HT1080 (cell line): ENCODE results near the gene JAM3.

GRCh38 chr11:130600955-130601799 lies 152.7 kb downstream of the ADAMTS15 start:
RAMPAGE:
- cytosol, long total RNA = no peak
- long total RNA = no peak
- nucleus, long total RNA = no peak

DNA sequence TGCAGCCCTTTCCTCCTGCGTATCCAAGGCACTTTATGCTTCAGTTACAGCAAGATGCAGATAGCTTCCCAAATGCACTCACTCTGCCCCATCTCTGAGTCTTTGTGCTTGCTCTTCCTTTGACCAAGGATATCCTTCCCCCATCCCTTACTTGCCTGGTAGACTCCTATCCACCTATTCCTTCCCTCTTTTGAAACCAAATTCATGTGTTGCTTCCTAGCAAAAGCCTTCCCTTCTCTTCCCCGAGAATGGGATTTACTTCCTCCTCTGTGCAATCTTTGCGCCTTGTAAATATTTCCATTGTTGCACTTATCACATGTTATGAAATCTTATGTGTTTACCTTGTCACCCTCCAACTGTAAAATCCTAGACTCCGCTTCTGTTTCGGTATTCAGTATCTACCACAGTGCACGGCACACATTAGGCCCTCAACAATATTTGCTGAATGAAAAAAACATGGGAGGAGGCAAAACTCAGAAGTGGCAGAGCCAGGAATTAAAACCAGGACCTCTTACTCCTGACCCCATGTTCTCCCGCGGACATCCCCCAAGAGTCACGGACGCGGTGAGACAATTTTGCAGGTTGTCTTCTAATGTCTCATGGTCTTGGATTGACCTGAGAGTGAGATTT lies 197.1 kb downstream of the ADAMTS15 start:
RAMPAGE:
- cytosol, long total RNA = no peak
- long total RNA = no peak
- nucleus, long total RNA = no peak

GRCh38 chr11:130876704-130877510 lies 39.4 kb downstream of the SNX19 start:
RAMPAGE:
- cytosol, long total RNA = no peak
- long total RNA = no peak
- nucleus, long total RNA = no peak

RAMPAGE:
- cytosol, long total RNA = no peak
- long total RNA = no peak
- nucleus, long total RNA = no peak
Observed at GRCh38 chr11:130896948-130898459, 18.8 kb downstream of the SNX19 start.

GRCh38 chr11:131047691-131048123 lies 131.4 kb upstream of the SNX19 start:
RAMPAGE:
- cytosol, long total RNA = no peak
- long total RNA = no peak
- nucleus, long total RNA = no peak

RAMPAGE:
- cytosol, long total RNA = no peak
- long total RNA = no peak
- nucleus, long total RNA = no peak
Observed at GRCh38 chr11:131656365-131657380, 286.3 kb downstream of the NTM start.

RAMPAGE:
- cytosol, long total RNA = no peak
- long total RNA = no peak
- nucleus, long total RNA = no peak
Observed at GRCh38 chr11:131938331-131939338, 568.2 kb downstream of the NTM start.

DNA sequence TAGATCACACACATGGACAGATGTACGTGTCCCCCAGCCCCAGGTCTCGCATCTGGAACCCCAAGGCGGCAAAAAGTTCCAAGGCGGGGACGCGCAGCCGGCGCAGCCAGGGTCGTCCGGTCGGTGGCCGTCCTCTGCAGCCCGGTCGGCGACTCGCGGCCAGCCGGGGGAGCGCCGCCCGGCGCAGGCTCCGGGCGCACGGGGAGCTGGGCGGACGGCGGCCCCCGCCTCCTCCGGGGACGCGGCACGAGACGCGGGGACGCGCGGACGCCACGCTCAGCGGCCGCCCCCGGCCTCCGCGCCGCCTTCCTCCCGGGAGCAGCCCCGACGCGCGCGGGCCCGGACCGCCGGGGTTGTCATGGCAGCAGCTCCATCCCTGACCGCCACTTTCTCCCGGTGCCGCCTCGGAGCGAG lies 588.7 kb downstream of the OPCML start:
RAMPAGE:
- cytosol, long total RNA = no peak
- long total RNA = no peak
- nucleus, long total RNA = no peak

GRCh38 chr11:133052433-133053077 lies 479.7 kb downstream of the OPCML start:
RAMPAGE:
- cytosol, long total RNA = no peak
- long total RNA = no peak
- nucleus, long total RNA = no peak

RAMPAGE:
- cytosol, long total RNA = no peak
- long total RNA = no peak
- nucleus, long total RNA = no peak
Observed at GRCh38 chr11:133520622-133521205, 11.6 kb downstream of the OPCML start.

RAMPAGE:
- cytosol, long total RNA = no peak
- long total RNA = no peak
- nucleus, long total RNA = no peak
Observed at GRCh38 chr11:133810291-133810679, 35.0 kb downstream of the SPATA19 start.

DNA sequence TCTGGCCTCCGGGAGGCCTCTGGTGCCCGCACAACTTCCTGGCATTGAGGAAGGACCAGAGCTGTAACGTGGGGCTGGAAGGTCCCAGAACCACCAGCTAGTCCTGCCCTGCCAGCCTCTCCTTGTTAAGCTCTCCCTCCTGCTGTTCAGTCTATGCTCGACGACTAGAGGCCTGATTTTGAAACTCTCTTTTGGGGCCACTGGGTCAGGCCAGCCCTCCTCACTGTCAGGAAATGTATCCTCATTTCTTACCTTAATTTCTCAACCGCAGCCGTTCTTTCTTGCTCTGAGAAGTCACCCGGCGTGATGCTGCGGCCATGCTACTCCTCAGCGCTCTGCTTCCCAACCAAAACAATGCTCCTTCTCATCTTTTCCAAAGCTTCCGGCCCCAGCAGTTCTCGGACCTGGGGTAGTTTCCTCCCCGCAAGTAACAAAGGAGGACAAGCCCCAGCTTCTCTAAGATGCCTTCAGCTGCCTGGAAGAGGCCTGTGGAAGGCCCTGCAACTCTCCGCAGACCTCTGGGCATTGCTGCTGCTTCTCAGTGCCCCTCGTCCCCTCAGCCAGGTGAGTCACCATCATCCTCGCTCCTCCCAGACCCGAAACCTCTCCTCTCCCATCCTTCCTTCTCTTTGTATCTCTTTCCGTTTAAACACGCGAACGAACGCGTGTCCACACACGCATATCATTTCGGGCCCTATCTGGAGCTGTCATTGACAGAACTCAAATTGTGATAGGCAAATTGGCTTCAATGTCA lies 22.3 kb upstream of the JAM3 start:
RAMPAGE:
- cytosol, long total RNA = no peak
- long total RNA = no peak
- nucleus, long total RNA = no peak

DNA sequence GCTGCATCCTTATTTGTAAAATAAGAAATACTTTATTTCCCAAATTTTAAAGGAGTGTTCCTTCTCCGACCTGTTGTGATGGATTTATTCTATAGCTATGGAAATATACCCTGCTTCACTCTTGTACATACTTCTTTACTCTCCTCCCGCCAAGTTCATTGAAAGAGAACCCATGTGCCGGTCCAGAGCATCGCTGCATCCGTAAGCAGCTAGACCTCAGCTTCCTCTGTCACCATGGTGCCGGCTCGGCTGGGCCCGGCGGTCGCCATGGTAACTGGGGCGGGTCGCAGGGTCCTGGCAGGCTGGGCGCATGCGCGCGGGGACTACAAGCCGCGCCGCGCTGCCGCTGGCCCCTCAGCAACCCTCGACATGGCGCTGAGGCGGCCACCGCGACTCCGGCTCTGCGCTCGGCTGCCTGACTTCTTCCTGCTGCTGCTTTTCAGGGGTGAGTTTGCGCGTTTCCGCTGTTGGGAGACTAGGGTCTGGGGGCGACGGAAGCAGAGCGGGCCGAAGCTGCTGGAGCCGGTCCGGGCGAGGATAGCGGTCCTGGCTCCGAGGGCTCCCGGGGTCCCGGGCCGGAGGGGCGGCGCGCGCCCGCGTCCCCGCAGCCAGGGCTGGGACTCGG lies at the start of gene JAM3:
JAM3 (plus strand) TSS at position 358 of the 625 bp plus-strand sequence.
RAMPAGE:
- cytosol, long total RNA = start-site peak on the plus strand centred at position 341 of the sequence, 32 bp wide, 225 and 270 reads in 2 replicates
- long total RNA = start-site peak on the plus strand centred at position 320 of the sequence, 47 bp wide, 129 reads
- nucleus, long total RNA = start-site peak on the plus strand centred at position 331 of the sequence, 52 bp wide, 68 and 53 reads in 2 replicates

RAMPAGE:
- cytosol, long total RNA = no peak
- long total RNA = no peak
- nucleus, long total RNA = no peak
Observed at GRCh38 chr11:134225315-134225981, 977 bp downstream of the VPS26B start.

DNA sequence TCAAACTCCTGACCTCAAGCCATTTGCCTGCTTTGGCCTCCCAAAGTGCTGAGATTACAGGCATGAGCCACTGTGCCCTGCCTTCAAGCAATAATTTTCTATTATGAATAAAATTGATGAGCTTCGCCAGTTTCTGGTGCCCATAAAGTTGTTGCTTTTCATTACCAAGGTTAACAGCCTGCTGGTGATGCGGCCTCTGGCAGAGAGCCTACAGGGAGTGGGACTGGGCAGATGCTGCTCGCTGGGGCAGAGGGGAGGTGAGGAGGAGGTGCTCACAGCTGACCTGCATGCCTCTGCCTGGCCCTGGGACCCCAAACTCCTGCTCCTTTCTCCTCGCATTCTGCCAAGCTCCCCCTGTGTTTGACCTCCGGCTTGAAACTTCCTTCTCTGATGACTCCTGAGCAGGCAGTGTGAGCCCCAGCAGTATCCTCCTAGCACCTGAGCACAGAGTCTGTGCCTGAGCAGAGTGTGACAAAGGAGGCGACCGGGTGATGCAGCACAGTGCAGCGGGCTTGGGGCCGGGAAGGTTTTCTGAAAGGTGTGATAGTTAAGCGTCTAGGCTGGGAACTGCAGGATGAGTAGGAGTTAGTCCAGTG lies 56.1 kb upstream of the B3GAT1 start:
RAMPAGE:
- cytosol, long total RNA = no peak
- long total RNA = no peak
- nucleus, long total RNA = no peak

DNA sequence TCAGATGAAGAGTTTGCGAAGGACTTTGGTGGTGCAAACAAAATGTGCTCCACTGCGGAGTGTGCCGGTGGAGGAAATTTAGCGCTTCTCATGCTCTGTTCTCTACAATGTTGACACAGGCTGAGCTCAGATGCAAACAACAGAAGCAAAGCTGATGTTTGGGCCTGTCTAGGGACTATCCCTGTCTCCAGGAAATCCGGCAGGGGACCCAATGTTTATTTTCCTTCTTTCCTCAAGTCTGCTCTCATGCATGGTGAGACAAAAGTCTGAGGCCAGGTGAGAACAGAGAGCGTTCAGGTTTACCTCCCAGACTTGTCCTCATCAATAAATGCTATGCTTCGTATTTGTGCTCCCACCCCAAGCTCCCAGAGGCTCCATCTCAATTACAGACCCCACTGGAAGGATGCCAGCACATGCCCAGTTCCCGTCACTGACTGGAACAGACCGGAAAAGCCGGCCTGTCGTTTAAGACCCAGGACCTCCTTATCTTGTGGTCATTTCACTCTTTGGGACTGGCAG lies 105.7 kb upstream of the B3GAT1 start:
RAMPAGE:
- cytosol, long total RNA = no peak
- long total RNA = no peak
- nucleus, long total RNA = no peak

GRCh38 chr11:134639957-134640284 lies 227.9 kb upstream of the B3GAT1 start:
RAMPAGE:
- cytosol, long total RNA = no peak
- long total RNA = no peak
- nucleus, long total RNA = no peak